Metanephros (tissue), 2 donors: Measurements from ENCODE around the genes HELZ2 and SLC2A4RG.

DNA sequence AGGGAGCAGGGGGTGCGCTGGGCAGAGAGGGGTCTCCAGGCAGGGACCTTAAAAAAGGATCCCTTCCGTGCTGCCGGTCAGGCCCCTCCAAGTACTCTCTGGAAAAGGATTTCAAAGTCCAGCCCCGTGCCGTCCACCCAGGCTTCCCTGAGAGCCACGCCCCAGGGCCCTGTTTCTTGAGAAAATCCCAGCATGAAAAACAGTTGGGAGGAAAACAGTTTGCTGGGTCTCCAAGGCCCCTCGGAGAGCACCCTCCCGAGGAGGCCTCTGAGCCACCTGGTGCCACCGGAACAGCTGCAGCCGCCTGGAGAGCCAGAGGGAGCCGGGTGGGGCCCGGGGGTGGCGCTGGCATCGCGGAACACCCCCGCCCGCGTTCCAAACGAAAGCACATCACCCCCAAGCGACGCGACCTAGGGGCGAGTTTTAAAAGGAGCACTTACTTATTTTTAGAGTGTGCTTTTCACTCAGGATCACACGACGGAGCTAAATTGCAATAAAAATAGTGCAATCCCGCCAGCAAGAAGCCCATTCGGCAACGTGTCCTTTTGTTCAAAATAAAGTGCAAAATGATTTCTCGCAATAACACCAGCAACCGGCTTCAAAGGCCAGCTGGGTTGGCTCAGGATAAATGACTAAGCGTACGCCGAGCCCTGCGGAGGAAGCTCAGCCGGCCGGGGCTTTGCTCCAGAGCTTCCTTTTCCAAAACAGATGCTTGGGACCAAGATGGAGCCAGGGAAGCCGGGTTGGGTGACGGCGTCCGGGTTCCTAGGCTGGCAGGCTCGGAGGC, 64.2 kb downstream of the YTHDF1 start:
- RAMPAGE, long total RNA, result no peak

DNA sequence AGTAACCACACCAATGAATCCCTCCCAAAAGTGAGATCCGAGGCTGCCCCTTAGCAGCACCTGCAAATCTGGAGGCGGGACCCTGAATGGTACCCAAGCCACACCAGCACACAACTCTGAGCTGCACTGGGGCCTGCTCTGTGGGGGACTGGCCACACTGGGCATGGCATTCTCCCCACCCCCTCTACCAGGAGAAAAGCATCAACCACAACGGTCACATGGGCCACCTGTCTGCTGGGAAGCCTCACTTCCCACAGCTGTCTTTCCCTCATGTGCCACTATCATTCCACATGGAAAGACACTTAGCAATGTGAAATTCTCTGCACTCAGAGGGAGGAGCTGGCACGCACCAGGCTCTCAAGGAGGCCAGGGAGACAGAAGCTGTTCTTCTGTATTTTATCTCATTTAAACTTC, 19.2 kb downstream of the YTHDF1 start:
- RAMPAGE, long total RNA, result no peak

DNA sequence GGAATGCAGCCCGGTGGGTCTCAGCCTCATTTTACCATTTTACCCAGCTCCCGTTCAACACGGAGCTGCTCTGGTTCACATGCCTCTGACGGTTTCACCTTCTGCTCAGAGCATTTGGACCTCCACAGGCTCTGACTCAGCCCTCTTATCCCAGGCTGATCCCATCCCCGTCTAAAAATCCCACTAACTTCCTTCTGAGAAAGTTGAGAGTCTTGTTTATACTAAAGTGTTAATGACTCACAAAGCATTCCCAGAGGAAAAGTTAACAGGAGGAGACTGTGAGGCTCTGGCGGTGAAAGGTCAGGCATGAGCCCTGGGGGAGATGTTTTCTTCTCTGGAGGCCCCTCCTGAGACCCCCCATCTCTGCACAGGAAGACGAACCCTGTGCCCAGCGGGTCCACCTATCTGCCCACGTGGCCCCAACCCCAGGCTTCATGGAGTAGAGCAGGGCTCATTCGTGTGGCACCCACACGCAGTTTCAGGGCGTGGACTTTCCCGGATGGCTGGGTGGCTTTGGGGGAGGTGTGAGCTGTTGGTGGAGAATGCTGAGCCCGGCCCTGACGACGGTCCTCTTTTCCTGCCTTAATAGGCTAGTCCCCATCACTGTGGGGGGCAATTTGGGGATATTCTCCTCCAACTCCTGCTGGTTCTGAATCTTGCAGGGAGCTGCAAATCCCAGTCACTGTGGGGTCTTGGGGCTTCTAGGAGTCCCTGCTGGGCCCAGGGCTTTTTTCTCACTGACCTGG, 3.2 kb upstream of the BIRC7 start:
- RAMPAGE, long total RNA, result no peak

DNA sequence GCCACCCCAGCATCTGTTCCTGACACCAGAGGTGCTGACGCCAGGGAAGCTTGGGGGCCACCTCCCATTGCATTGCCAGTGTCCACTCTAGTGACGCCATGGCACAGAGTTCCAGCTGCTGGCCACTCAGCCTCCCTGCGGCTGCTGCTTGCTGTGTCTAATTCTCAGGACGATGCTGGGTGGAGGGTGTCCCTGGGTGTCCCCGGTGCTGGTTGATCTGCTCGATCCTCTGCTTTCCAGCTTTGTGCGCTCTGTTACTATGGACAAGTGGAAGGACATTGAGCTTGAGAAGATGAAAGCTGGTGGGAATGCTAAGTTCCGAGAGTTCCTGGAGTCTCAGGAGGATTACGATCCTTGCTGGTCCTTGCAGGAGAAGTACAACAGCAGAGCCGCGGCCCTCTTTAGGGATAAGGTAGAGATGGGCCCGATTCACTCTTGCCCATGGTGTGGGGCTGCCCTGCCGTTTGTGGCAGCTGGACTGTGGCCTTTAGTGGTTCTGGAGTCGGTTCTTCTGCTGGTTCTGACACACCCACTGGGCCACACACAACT, 3.7 kb downstream of the ARFGAP1 start:
- RAMPAGE, long total RNA, result no peak

DNA sequence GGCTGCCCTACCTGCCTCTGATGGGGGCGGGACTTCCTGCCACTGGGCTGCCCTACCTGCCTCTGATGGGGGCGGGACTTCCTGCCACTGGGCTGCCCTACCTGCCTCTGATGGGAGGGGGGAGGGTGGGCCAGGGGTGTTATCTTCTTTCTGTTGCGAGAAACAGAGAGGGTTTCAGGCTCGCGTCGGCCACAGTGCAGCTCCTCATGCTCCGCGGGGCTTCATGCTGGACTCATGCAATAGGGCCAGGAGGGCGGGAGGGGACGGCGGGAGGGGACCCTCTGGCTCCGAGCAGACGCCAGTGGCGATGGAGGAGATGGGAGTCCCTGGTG, 48.7 kb upstream of the CHRNA4 start:
- RAMPAGE, long total RNA, result no peak

- RAMPAGE, long total RNA, result no peak
Measured at GRCh38 chr20:63456842-63457387, 15.5 kb downstream of the KCNQ2 start.

DNA sequence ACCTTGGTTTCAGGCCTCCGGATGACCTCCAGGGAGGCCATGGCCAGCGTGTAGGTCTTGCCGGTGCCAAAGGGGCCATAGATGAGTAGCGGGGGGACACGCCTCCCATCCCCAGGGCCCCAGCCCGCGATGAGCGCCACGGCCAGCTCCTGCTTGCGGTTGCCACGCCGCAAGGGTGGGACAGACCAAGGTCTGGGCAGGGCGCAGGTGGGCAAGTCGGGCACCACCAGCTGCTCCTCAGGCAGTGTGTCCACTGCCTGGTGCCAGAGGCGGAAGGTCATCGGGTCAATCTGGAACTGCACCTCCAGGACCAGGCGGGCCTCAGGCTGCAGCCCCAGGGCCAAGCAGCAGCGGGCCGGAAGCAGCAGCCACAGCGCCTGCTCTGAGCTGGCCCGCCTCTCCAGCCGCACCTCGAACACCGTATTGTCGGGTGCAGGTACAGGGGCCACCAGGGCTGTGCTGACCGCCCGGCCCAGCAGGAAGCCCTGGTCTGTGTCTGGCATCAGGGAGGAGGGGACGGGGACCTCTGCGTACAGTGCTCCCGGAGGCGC, 5.6 kb downstream of the HELZ2 start:
- RAMPAGE, long total RNA, result no peak

DNA sequence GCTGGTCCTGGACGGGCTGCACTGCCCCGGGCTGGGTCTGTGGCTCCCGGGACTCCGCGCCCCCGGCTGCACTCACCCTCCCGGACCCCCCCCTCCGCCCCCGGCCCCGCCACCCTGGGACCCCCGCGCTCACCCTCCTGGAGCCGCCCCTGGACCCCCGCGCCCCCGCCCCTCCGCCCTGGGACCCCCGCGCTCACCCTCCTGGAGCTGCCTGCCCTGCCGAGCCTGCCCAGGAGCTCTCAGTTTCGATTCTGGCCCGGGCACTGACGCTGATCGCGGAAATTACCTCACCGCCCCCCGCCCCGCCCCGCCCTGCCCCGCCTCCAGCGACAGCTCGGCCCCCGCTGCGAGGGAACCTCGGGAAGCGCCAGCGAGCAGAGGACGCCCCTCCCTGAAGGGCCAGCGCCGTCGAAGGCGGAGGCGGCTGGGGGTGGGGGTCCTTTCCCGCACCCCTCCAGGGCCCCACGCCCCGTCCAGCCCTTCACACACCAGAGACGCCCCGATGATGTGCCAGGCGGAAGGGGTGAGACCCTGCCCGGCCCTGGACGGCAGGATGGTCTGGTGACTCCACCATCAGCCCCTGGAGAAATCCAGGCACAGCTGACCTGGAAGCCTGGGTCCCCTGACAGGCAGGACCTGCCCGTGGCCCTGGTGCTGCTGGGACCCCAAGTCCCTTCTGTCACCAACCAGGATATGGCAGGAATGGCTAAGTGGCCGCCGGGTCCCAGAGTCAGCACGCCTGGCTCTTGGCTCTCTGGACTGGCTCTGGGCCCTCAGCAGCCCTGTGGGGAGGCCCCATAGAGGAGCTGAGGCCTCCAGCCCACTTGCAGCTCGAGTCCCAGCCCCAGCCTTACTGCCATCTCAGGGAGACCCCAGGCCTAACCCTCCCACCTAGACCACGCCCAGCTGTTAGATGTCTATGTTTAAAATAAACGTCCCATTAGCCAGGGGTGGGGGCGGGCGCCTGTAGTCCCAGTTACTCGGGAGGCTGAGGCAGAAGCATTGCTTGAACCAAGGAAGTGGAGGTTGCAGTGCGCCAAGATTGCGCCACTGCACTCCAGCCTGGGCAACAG, at the start of gene HELZ2:
TSS of gene HELZ2 (minus strand) at position 253 of the 1,073 bp plus-strand sequence.
- RAMPAGE, long total RNA, result no peak

GRCh38 chr20:63661012-63662094, 3.2 kb downstream of the RTEL1 start:
- RAMPAGE, long total RNA, result no peak

- RAMPAGE, long total RNA, result no peak
Measured at GRCh38 chr20:63687398-63687791, 9.1 kb upstream of the TNFRSF6B start.

DNA sequence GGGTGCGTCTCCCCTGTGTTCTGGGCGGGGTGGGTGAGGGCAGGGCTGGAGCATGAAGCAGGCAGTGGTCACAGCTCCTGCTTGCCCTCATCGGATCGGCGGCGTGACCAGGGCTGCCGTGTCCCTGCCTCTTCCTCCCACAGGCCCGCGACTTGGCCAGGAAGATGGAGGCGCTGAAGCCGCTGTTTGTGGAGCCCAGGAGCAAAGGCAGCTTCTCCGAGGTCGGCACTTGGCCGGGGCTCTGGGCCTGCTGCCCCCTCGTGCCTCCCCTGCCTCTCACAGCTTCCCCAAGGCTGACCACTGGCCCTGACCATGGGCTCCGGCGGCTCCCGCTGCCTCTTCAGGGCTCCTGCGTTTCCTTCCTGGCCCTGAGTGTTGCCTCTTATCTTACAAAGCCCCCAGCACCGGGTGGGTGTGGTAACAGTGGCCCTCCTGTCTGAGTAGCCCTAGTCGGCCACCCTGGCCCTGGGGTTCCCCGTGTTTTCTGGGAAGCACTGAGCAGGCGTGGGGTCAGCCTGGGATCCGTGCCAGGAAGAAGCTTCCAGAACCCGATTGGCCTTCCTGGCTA, 8.0 kb upstream of the TNFRSF6B start:
- RAMPAGE, long total RNA, result no peak

GRCh38 chr20:63689398-63690683, 6.6 kb upstream of the TNFRSF6B start:
- RAMPAGE, long total RNA, result no peak

GRCh38 chr20:63738641-63739137, 887 bp upstream of the SLC2A4RG start:
- RAMPAGE, long total RNA, result no peak

DNA sequence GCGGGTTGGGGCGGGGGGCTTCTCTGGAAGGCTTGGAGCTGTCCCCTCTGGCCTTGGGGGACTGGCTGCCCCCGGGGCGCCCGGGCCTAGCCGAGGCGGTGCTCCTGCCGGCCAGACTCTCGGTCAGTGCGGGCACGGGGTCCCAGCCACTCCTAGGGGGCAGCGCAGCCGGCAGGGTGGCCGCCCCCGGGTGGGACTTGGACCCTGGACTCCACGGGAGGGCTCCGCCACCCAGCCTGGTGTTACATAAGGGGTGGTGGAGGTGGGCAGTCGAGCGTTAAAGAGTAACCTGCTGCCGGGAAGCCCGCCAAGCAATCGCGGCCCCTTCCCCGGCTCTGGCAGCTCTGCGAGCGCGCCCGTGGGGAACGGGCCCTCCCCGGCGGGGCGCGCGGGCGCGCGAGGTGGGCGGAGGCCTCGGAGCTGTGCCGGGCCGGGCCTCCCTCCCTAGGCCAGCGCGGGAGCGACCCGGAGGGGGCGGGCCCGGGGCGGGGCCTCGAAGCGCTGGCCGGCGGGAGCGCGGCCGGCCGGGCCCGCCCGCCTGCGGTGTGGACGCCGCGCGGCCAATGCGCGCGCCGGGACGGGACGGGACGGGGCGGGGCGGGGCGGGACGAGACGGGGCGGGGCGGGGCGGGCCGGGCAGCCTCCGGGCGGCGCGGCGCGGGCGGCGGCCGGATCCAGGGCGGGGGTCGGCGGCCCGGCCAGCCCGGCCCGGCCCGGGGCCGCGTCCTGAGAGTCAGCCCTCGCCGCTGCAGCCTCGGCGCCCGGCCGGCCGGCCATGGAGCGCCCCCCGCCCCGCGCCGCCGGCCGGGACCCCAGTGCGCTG, at the start of gene SLC2A4RG:
TSS of gene SLC2A4RG (plus strand) at position 639 of the 823 bp plus-strand sequence.
- RAMPAGE, long total RNA, result no peak

GRCh38 chr20:63750827-63751348, 11.3 kb downstream of the SLC2A4RG start:
- RAMPAGE, long total RNA, result no peak

DNA sequence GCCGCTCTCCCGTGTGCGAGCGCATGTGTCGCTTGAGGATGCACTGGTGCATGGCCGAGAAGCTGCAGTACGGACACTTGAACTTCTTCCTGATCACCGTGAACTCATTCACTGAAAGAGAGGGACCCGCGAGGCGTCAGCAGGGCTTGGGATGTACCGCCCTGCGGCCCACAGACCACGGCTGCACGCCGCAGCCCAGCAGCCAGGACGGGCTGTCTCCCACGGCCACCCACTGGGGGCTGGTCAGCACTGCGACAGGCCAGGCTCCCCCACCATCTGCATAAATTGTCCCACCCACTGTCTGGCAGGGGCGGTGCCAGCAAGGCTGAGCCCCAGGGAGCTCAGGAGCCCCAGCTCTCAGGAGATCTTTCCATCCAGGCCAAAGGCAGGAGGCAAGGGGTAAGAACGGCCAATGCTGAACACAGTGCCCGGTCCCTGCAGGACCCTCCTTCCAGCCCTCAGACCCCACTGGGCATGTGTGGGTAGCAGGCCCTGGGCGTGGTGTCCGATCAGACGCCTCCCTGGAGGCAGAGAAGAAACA, 13.2 kb downstream of the SLC2A4RG start:
- RAMPAGE, long total RNA, result no peak

DNA sequence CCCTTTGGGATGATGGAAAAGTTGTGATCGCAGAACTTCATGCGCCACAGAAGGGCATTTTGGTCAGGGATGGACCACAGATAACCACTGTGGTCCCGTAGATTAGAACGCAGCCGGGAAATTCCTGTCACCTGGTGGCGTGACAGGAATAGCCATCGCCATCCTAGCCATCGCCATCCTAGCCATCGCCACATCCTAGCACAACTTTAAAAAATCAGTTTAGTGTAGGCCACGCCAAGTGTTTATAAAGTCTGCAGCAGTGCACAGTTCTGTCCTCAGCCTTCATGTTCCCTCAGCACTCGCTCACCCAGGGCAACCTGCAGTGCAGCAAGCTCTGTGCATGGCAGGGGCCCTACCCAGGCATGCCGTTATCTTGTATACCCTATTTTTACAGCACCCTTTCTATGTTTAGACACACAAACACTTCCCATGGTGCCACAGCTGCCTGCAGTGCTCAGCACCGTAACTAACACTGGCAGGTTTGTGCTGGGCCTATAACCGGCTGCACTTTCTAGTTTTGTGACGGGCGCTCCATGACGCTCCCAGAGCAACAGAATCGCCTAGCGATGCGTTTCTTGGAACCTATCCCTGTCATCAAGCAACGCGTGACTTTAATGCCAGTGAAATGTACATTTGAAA, 43.8 kb downstream of the ZBTB46 start:
- RAMPAGE, long total RNA, result no peak

DNA sequence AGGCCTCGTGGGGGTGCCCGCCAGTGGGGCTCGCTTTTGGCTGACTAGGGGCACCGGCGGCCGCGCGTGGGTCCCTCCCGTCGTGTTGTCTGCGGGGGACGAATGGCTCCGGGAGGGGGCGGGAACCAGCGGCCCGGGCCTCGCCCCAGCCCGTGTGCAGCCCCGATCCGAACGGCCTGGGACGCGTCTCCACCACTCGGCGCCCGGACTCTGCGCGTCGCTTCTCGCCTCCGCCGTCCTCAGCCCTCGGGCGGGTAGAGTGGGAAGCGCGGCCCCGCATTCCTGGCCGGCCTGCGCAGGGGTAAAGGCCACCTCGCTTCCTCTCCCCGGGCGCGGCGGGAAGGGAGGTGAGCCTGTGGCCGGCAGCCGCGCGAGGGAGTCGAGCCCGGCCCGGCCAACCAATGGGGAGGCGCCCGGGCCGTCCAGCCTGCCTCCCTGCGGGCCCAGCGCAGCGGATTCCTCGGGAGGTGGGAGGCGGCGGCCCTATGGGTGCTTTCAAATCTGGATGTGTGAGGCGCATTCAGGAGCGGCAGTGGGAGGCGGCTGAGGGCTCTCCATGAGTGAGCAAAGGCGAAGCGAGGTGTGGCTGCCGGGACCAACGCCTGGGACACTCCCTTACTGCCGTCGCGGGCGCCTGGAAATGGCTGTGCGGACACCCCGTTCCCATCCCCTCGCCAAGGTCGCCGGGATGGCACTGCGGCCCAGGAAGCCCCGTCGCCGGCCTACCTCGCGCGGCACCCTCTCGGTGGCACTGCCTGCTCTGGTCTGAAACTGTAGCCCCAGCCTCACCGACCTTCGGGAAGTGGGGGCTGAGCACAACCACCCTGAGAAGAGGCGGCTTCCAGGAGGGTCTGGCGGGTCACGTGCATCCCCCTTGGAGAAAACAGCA, 1.2 kb upstream of the ZBTB46 start:
- RAMPAGE, long total RNA, result no peak

DNA sequence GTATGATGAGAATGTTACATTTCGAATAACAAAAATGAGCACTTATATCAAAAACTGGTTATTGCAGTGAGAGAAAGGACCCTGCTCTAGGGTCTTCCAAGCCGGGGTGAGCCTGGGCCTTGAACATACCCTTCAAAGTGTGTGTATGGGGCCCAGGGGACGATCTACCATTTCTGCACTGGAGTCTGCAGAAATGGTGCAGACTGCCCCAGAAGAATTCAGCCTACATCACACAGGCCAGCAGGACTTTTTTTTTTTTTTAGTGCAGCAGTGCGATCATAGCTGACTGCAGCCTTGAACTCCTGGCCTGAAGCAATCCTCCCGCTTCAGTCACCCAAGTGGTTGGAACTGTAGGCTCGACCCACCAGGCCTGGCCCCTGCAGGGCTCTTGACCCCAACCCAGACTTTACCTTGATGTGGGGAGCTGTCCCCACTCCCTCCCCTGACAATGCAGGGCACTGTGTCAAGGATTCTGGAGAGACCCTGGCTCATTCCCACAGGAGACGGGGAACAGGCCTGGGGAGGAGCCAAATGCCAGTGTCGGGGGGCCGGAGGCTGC, 3.9 kb upstream of the ABHD16B start:
- RAMPAGE, long total RNA, result no peak

DNA sequence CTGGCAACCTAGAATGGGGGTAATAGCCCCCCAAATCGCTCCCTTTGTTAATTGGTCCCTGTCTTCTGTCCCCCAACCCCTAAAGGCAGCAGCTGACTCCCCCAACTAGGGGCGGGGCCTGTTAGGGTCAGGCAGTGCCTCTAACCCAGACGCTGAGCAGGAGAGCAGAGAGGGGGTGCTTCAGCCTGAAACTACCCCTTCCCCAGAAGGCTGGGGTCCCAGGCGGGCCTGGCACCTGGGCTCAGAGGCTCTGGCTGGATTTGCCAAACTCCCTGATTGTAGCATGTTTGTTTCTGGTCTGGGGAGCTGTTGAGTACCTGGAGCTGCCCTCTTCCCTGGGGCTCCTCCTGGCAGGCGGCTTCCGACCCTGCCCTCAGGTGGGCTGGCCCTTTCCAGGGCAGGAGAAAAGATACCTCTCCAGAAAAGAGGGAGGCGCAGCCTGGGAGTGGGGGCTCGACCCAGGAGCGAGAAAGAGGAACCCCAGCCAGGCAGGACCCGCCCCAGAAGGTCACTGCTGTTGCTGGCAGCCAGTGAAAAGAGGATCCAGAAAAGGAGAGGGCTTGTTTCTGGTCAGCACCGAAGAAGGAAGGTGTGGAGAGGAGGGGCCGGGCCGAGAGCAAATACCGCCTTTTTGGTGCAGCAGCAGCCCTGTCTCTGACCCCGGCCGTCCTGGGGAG, 904 bp upstream of the ABHD16B start:
- RAMPAGE, long total RNA, result no peak